Measurements from ENCODE around the genes TAF4 and LSM14B.

- PRO-cap = no peak
These were observed 158.0 kb upstream of the CDH4 start for GRCh38 chr20:61094077-61094357.

- PRO-cap = no peak
These were observed 279.4 kb downstream of the CDH4 start for GRCh38 chr20:61531530-61531737.

GRCh38 chr20:61678624-61678859 is 387.1 kb downstream of the TAF4 start:
- PRO-cap = no peak

DNA sequence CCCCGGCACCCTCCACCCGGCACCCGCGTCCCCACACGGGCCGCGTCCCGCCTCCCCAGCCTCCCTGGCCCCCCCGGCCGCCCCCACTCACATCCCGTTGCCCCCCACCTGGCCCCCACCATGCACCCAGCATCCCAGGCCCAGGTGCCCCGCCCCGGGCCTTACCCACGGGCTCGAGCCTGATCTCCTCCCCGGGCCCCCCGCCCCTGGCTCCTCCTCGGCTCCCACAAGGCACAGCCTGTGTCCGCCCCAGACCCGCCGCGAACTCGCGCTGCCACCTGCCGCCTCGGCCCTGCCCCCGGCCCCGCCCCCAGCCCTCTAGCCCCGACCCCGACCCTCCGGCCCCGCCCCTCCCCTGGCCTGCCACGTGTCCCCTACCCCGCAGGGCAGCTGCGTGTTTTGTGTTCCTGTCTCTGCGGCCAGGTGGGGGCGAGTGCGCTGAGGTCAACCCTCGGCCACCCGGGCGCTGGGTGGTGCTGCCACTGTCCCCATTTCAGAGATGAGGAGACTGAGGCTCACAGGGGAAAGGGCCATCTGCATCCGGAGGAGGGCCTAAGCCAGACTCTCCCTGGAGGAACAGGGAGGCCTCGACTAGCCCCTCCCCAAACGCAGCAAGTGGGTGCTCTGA is 100.0 kb downstream of the TAF4 start:
- PRO-cap = no peak

DNA sequence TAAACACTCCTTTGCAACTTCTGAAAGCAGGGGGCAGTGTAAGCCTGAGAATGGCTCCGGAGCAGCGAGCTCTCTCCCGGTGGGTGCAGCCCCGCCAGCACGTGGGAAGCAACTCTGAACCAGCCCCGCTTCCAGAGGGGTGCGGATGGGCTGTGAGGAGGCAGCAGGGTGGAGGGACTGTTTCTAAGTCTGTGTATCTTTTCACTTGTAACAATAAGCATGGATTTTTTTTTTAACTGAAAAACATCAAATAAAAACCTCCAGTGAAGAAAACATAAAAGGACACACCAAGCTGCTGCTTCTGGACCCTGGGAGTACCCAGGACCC is 54.7 kb downstream of the TAF4 start:
- PRO-cap = no peak

DNA sequence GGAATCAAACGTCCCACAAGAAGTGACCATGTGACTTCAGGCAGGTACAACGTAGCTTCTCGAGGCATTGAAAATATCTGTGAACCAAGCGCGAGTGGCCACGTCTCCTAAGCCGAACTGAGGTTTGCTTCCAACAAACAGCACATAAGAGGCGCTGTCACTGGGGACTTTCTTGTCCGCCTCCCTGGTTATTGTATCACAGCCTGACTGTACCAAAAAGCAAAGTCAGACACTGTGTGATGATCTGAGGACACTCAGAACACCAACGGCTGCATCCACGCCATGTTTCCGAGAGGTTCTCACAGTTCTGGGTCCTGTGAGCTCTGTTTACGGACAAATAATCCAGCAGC is 47.7 kb downstream of the TAF4 start:
- PRO-cap = no peak

GRCh38 chr20:62025918-62026581 is 39.6 kb downstream of the TAF4 start:
- PRO-cap = no peak

DNA sequence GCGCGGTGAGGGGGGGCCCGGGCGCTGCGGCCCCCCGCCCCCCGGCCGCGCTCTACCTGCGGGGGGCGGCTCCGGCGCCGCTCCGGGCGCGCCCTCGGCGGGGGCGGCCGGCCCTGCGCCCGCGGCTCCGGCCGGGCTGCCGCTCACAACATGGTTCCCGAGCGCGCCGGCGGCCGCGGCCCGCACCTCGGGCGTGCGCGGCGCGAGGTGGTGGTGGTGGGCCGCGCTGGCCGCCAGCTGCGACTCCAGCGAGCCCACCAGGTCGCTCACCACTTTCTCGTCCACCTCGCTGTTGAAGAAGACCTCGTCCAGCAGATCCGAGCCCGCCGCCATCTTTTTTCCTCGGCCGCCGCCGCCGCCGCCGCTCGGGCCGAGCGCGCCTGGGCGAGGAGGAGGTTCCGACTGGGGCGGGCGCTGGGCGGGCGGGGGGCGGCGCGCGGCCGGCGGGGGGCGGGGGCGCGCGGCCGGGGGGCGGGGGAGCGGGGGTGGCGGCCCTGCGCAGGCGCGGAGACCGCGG is at the start of gene TAF4:
Gene TAF4, minus strand, starts transcription at position 404 of the 517 bp plus-strand sequence.
- PRO-cap = bidirectional peak, plus-strand start outside the sequence, minus-strand start at position 404 of the sequence

DNA sequence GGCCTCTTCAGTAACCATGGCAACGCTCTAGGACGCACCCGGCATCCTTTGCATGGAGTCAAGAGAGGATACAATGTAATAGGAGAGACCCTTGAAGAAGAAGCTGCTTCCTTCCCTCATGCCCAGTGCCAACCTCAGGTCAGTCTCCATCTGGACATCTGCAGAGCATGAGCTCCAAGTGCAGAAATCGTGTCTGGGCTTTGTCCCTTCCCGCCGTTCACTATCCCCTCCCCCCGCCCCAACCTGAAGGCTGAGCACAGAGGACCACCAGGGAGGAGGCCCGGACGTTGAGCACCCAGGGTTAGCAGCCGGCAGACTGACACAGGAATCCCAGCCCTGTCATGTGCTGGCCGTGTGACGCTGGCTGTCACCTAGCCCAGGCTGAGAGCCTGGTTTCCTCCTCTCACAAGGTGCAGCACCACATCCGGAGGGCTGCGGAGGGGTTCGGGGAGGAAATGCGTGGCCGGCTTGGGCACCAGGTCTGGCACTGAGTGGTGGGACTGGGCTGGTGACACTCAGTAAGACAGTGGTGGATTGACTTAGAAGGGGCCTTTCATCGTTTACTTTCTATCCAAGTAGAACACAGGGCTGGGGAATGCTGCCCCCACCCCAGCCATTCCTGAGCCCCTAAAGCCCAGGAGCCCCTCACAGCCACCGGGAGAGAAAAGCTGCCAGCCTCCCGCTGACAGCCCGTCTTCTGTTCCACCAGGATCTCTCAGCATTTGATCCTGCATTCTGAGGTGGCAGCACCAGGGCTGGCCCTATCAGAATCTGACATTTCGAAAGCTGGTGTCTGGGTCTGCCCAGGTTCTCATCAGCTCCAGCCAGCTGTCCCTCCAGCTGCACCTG is 4.6 kb upstream of the LSM14B start:
- PRO-cap = no peak

GRCh38 chr20:62121969-62122800 is at the start of gene LSM14B:
Gene LSM14B (plus strand): TSS chr20:62122475.
- PRO-cap = bidirectional peak, plus-strand start at chr20:62122369, minus-strand start at chr20:62122186

GRCh38 chr20:62144145-62144677 is 642 bp downstream of the SS18L1 start:
- PRO-cap = no peak

- PRO-cap = no peak
These were observed 6.1 kb downstream of the OSBPL2 start for GRCh38 chr20:62244229-62245063.

DNA sequence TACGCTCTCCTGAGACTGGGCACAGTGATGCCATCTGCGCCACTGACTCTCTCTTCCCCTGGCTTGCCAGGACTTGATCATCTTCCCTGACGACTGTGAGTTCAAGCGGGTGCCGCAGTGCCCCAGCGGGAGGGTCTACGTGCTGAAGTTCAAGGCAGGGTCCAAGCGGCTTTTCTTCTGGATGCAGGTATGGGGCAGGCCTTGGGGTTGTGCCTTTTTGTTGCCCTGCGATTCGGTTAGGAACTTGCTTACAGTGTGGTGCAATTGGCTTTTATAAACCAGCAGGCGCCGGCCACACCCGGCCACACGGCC is 1.6 kb downstream of the ADRM1 start:
- PRO-cap = no peak

DNA sequence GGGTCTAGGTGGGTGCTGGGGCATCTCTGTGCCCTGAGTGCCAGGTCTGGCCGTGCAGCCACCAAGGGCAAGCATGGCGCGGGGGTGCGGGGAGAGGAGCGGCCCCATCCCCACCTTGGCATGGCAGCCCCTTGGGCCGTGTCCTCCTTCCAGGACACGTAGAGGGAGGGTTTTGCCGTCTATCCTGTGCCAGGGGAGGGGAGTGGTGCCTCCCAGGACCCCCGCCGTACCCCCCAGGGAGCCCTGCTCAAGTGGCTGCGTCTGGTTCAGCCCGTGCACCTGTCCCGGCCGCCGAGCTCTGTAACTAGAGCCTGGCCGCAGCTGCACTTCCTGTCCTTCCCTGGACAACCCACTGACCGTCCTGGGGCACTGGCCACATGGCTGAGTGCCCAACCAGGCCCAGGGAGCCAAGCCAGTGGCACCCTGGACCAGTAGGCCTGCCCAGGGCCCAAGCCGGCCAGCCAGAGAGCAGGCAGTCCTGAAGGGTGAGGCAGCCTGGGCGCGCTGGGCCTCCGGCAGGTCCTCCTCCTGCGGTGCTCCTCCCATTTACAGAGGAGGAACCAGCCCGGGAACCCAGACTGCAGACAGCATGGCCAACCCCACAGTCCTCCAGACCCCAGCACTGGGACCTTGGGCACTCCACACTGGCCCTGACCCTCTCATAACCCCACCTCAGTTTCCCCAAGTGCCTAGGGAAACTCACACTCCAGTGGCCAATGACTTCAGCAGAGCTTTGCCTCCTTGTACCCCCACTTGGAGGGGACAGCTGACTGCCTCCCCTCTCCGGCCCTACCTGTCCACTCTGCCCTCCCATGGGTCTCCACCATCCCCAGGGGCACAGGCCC is 8.8 kb downstream of the LAMA5 start:
- PRO-cap = unidirectional peak, minus-strand start at position 302 of the sequence

DNA sequence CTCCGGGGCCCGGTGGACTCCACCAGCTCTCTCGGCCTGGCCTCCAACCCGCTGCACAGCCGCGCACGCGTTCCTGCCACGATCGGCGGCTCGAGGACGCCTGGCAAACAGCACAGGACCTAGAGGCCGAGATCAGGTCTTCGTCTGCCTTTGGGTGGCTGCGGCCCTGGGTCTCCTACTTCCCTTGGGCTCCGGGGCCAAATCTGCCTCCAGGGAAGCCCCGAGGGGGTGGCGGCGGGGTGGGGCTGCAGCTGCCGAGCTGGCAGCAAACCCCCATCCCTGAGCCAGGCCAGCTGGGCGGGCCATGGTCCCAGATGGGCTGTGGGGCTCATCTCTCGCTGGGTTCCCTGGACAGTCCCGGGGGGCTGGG is 917 bp upstream of the LAMA5 start:
- PRO-cap = no peak

DNA sequence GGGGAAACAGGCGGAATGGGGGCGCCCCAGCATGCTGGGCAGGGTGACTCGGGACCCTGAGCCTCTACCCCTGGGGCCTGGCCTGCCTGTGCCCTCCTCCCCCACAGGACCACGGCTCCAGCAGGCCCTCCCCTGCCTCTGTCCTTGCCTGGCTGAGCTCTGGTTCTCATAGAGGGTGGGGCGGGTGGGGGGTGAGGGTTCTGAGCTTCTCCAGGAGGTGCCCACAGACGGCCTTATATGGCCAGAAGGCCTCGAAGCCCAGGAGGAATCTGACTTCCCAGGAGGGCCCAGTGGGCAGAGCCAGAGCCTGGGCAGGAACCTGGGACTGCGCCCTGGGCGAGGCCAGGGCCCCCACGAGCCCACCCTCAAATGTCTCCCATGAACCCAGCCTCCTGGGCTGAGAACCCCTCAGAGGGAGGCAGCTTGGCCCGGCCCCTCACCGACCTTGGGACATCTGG is 5.2 kb upstream of the LAMA5 start:
- PRO-cap = no peak

DNA sequence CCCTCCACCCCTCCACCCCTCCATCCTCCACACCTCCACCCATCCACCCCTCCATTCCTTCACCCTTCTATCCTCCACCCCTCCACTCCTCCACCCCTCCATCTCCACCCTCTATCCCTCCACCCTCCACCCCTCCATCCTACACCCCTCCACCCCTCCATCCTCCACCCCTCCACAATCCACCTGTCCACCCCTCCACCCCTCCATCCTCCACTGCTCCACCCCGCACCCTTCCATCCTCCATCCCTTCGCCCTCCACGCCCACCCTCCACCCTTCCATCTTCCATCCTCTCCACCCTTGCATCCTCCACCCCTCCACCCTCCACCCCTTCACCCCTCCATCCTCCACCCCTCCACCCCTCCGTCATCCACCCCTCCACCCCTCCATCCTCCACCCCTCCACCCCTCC is 33.9 kb upstream of the GATA5 start:
- PRO-cap = unidirectional peak, minus-strand start at position 228 of the sequence

- PRO-cap = no peak
These were observed 82.8 kb upstream of the GATA5 start for GRCh38 chr20:62558420-62559191.

GRCh38 chr20:62559430-62559935 is 82.8 kb upstream of the SLCO4A1 start:
- PRO-cap = no peak

DNA sequence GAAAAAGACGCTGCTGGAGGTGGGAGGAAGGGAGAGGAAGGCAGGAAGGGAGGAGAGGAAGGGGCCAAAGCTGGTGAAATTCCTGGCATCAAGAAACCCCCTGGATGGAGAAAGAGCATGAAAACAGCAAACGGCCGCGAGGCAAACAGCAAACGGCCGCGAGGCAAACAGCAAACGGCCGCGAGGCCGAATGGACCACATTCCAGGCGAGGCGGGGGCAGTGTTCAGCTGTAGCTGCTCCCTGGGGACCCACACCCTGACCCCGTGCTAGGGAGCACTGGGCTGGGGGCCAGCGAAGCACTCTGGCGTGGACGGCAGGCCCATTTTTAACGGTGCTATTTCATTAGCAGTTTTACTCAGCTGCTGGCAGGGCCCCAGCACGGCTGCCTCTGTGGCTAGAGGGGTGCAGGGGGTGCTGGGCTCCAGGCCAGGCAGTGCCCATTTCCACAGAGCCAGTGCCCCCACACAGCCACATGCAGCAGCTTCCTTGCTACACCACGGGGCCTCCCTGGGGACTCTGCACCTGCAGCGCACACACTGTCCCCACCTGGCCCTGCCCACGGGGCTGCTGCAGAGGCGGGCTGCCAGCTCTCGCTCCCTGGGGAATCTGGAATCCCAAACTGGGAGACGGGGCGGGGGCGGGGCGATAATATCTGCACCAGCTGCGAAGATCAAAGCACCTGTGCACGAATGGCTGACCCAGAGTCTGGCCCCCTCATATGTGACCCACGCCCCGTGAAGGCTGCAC is 35.7 kb upstream of the SLCO4A1 start:
- PRO-cap = no peak

Measured in parotid gland (tissue), 1 donor.